Measurements from ENCODE around the genes REPS1 and CITED2.

GRCh38 chr6:138693408-138694150 lies 80.0 kb upstream of the CCDC28A start:
- PRO-cap = no peak

GRCh38 chr6:138814024-138814775 lies 18.3 kb downstream of the ECT2L start:
- PRO-cap = no peak

GRCh38 chr6:138817646-138818525 lies 22.0 kb downstream of the ECT2L start:
- PRO-cap = no peak

DNA sequence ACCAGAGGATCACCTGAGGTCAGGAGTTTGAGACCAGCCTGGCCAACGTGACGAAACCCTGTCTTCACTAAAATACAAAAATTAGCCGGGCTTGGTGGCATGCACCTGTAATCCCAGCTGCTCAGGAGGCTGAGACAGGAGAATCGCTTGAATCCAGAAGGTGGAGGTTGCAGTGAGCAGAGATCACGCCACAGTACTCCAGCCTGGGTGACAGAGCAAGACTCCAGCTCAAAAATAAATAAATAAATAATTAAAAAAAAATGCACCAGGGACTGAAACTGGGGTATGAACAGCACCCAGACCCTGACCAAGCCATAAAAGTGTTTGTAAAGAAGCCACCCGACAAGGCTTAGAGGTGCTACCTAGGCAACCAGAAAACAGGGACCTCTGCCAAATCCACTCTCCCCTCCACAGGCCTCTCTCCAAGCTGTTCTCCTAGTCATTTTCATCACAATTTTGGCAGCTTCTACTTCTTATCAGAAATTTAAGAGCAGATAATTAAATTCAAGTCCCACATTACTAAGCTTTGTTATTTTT lies 37.8 kb downstream of the ECT2L start:
- PRO-cap = no peak

DNA sequence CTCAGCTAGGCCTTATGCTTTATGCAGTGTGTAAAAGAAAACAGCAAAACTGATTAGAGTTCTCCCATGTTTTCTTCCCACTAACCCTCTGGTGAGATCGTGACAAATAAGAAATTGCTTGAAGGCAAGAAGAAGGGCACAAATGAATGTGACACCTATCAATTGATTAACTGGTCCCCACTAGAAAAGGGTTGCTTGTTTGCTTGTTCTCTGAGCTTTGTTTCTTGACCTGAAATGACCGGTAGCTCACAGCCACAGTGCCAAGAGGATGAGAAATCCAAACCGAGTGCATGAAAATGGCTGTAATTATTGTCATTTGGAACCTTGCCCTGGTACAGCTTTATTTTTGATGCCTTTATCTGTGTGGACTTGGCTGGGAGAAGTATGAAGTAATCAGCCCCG lies 48.1 kb downstream of the ECT2L start:
- PRO-cap = no peak

DNA sequence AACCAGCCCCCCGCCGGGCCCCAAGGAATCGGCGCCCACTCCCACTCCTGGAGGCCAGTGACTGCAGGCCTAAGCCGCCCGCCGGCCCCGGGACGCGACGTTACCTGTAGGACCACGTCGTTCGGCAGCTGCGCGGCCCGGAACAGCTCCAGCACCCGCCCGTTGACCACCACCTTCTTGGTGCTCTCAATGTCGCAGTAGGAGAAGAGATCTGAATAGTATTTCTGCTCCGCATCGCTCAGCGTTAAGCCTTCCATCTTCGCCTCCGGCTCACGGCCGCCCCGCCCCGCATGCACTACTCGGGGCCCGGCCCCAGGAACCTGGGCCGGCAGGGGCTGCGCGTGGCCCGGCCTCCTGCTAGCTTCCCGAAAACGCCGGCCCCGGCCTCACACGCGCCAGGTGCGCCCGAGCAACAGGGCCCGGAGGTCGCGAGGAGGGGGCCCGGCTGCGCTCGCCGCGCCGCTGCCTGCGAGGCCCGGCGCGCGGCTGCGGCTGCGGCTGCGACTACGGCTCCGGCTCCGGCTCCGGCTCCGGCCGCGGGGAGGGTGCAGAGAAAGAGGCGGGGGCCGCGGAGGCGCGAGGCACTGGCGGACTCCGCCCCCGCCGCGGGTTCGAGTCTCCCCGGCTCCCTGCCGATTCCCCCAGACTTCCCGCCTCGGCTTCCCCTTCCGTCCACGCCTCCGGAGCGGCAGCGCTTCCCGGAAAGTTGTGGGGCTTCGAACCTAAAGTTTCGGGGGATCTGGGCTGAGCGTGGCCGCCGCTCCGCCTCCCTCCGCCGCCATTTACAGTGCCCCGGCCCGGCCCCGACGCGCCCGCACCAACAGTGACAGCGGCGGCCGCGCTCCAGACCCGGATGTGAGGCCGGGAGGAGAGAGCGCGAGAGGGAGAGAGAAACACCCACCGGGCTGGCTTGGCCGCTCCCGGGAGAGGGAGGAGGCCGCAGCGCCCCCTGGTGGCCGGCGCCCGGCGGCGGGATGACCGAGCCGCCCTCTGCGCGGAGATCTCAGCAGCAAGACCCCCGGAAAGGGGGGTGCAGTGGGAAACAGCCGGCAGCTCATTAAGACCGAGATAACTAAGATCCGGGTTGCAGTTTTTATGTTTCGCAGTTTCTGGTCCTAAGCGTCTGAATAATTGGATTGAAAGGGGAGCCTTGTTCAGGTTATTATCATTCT lies at the start of gene REPS1:
REPS1 (minus strand) TSS at position 828 of the 1,172 bp plus-strand sequence.
- PRO-cap = unidirectional peak, minus-strand start at position 514 of the sequence; bidirectional peak, plus-strand start at position 644 of the sequence, minus-strand start at position 514 of the sequence; bidirectional peak, plus-strand start at position 1,016 of the sequence, minus-strand start at position 857 of the sequence

DNA sequence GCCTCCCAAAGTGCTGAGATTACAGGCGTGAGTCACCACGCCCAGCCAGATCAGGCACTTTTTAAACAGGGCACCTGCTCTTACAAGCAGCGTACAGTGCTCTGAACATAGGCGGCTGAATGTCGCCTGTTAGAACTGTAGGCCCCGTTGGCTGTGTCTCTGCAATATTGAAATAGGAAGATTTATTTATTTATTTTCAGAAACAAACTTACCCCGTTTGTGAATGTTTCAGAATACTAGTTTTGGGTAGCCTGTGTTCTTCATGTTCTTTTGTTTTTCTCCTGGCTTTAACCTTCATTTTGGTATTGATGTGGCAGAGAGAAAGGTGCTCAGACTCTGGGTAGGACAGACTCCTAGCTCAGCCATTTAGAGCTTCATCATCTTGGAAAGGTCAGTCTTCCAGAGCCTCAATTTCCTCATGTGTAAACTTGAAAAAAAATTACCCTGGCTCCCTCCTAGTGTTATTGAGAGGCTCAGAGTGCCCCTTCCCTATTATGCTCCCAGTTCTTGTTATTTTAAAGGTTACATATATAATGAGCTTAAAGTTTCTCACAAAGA lies 2.1 kb downstream of the HECA start:
- PRO-cap = no peak

GRCh38 chr6:139219270-139219788 lies 72.5 kb downstream of the TXLNB start:
- PRO-cap = unidirectional peak, plus-strand start at chr6:139219658

DNA sequence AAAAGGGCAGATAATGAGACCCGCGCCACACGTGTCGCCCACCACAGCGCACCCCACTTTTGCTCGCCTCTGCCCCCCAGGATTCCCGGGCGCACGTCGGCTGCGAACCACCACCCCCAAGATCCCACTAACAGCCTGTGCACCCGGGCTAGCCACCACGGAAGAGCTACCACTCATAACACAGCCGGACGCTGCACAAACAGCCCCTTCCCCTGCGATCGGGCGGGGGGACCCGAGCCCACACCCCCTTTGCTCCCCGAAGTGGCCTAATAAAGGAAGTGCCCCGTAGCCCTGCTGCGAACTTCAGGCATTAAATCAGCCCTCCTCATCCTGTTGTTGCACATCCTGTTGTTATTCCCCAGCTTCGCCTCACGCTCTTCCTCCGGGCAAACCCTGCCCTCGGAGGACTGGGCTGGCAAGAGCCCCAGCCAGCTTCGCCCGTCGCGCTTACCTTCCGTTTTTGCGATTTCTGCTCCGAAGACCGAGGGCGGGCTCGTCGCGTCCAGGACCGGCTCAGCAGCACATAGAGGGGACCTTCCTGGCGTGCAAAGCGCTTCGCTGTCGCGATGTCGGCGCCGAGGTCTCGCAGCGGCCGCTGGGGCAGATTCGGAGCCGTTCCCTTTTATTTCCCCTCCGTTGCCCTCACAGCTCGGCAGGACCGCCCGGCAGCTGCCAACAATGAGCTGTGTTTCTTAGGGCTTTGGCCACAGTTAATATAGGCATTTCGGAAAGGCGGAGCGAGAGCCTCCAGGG lies at the start of gene CITED2:
CITED2 (minus strand) TSS at position 687 of the 753 bp plus-strand sequence.
- PRO-cap = bidirectional peak, plus-strand start outside the sequence, minus-strand start at position 687 of the sequence

DNA sequence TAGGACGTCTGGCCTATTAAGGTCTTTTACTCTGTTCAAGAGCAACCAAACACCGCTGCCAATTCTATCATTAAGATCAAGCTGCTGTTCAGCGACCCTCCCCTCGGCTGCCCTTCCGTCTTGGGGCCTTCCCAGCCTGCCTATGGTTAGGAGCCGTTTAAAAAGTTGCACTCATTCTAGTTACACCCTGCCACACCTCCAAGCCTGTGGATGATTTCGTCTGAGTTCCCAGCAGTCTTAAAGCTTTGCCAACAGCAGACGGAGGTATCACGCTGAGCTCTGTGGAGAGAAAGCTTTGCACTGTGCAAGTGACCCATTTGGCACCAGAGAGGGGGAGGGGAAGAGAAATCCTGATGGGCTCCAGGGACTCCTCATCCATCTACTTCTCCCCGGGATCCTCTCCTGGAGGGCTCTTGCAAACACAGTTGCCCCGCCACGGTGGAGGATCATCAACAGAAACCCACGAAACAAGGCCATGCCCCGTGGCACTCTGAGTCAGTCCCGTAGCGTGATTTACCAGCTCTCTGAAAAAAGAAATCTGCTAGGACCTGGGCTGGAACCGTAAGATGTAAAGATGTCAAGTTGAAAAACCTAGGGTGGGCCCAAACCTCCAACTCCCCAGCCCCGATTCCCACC lies 98.8 kb upstream of the CITED2 start:
- PRO-cap = bidirectional peak, plus-strand start at position 240 of the sequence, minus-strand start at position 144 of the sequence

- PRO-cap = bidirectional peak, plus-strand start at chr6:139480563, minus-strand start at chr6:139480381
These were observed 105.8 kb upstream of the CITED2 start for GRCh38 chr6:139480107-139480787.

- PRO-cap = no peak
These were observed 159.1 kb upstream of the CITED2 start for GRCh38 chr6:139533496-139533978.

DNA sequence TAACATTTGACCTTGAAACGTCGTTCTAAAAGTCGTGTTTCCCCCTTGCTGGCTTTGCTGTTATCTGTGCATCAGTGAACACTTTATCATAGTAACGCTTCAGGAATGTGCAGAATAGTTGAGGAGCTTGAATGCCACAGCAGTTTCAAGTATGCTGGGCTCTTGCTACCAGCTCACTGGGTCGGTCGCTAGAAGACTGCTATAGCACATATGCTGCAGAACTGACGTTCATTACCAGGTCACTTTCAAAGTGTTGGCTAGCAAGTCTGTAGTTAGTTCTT lies 334.5 kb upstream of the CITED2 start:
- PRO-cap = no peak

GRCh38 chr6:139743569-139744001 lies 369.1 kb upstream of the CITED2 start:
- PRO-cap = no peak

- PRO-cap = no peak
These were observed 388.1 kb upstream of the CITED2 start for GRCh38 chr6:139762531-139763053.

DNA sequence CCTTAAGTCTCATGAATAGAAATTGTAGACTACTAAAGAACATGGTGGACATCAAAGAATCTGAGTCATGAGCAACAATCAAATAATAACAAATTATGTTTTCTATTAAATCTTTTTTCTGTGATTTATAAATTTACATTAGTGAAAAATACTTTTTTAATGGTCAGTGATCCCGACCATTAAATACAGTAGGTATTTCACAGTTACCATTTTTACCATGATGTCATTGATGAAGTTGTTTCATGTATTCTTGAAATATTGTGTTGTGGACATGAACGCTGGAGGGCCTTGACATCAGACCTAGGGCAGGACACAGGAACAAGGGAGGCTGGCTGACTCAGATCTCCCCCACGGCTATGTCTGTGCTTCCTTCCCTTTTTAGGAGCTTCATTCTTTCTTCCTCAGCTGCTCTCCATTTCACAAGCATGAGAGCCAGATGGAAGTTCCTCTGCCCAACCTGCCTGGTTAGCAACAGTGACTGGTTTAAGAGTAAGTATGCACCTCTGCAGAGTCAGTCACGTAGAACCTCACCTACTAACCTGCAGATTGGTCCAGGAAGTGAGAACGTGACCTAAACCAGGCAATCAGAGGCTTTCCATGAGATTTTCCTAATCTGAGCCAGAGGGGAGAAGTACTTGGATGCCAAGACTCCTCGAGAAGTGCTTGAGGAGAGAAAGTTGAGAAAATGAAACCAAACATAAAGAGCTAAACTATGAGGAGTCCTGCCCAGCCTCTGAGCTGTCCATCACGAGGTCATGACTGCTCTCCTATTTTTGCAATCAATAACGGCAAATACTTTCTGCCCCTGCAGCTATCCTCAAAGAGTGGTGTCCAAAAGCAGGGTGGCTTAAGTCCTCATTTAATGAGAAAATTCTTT lies 465.1 kb upstream of the CITED2 start:
- PRO-cap = bidirectional peak, plus-strand start at position 514 of the sequence, minus-strand start at position 459 of the sequence

DNA sequence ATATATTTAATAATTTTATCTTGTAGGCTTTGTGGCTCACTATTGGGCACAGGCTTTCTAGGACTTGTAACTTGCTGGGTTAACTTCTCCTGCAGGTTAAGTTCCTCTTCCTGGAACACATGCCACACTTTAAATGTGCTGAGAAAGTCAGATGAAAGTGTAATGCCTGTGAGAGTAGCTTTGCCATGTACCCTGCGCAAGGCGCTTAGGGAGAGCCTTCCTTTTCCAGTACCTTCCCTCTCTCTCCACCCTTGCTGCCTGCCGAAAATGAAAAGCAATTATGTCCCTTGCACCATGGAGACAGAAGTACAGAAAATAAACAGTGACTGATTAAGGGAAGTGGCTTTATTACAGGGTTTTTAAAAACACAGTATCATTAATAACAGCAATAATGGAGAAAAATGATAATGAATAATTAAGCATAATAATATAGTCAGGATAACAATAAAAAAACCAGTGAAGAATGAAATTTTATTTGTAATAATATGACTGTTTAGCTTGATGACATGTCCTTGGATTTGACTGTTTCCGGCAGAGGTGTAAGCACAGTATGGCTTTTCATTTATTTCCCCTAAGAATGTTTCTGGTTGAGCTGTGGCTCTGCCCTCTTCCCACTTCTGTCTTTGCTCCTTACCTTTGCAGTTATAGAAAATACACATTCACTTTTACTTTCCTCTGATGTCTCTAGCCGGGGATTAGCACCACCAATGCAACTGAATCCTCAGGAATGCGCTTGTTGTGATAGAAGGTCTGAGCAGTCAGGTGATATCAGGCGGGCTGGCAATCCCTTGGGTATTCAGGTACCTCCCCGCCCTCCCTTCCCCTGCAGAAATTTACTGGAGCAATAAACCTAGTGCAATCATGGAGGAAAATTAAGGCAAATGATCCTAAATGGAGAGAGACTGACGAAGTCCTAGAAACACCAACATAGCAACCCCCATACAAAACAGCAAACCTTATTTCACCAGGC lies 472.4 kb upstream of the CITED2 start:
- PRO-cap = no peak

GRCh38 chr6:139882073-139882645 lies 507.7 kb upstream of the CITED2 start:
- PRO-cap = no peak

- PRO-cap = no peak
These were observed 599.3 kb upstream of the CITED2 start for GRCh38 chr6:139973536-139974396.

DNA sequence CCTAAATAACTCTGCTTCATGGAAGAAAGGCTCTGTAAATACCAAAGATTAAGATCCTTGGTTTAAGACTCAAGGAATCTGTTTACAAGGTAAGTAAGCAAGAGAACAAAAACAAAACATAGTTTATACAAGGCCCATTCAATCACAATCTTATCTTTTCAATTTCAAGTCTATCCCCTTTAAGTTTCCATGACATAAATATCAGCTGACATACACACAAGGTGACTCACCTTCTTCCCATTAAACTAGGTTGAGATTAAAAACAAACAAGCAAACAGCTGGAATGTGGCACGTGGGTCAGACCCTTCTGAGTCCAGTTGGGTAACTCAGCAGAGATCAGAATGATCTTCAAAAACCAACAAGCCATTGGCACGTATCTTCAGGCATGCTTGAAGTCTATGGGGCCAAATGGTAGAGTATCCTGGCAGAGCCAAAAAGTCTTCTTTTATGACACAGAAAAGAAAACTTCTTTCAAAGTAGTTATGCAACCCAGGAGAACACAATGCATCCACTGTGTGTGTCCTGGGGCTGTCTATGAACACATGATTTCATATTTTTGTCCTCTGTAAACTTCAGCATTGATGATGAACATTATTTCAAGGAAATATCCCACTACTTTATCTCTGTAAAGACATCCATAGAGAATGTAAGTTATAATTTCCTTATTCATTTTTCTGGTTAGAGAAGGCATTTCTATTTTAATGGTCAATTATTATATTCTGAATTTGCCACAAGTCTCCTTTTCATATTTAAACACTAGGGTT lies 603.5 kb upstream of the CITED2 start:
- PRO-cap = no peak